ENCODE results near the genes CEP162 and C6orf163.

GRCh38 chr6:83943559-83944201, 84.2 kb downstream of the CYB5R4 start:
- RAMPAGE, long total RNA, result no peak
- RRBS, result no CpG with 5 or more reads among the region's 5 CpGs
PRO-cap:
- standard, result no peak
- CoPRO, capped RNA only, 2 experiments, result no peak in any of the 2 experiments
- CoPRO, capped and uncapped RNA, 2 experiments, result no peak in any of the 2 experiments
- CoPRO, uncapped RNA only, 2 experiments, result no peak in any of the 2 experiments
CAGE:
- cytosol, long polyA plus RNA, result no peak
- long polyA plus RNA, result no peak
- nucleolus, long total RNA, result no peak
- nucleus, long polyA plus RNA, result no peak

GRCh38 chr6:84019171-84019708, 14.3 kb upstream of the MRAP2 start:
- RAMPAGE, long total RNA, result no peak
- RRBS, result no CpG with 5 or more reads among the region's 26 CpGs
PRO-cap:
- standard, result no peak
- CoPRO, capped RNA only, 2 experiments, result no peak in any of the 2 experiments
- CoPRO, capped and uncapped RNA, 2 experiments, result no peak in any of the 2 experiments
- CoPRO, uncapped RNA only, 2 experiments, result no peak in any of the 2 experiments
CAGE:
- cytosol, long polyA plus RNA, result no peak
- long polyA plus RNA, result no peak
- nucleolus, long total RNA, result no peak
- nucleus, long polyA plus RNA, result no peak

DNA sequence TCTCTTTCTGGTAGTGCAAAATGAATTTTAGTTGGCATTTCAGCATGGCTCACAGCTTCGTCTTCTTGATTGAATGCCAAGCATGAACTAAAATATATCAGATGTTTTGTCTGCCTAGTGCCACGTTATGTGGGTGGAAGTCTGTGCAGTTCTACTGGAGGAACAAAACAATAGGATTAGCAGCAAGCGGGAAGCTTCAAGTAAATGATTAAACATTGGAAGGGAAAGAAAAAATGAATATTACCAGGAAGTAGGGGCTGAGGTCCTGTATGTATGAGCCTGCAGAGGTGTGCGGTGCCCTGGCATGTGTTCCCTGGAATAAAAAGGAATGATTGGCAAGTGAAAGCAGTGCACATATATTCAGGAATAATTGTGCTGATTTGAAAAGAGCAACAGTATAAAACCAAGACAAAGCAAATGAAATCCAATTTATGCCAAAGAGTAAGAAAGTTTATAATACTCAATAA, 6.7 kb upstream of the MRAP2 start:
- RAMPAGE, long total RNA, result no peak
- RRBS, result no CpG with 5 or more reads among the region's 4 CpGs
PRO-cap:
- standard, result no peak
- CoPRO, capped RNA only, 2 experiments, result no peak in any of the 2 experiments
- CoPRO, capped and uncapped RNA, 2 experiments, result no peak in any of the 2 experiments
- CoPRO, uncapped RNA only, 2 experiments, result no peak in any of the 2 experiments
CAGE:
- cytosol, long polyA plus RNA, result no peak
- long polyA plus RNA, result no peak
- nucleolus, long total RNA, result no peak
- nucleus, long polyA plus RNA, result no peak

DNA sequence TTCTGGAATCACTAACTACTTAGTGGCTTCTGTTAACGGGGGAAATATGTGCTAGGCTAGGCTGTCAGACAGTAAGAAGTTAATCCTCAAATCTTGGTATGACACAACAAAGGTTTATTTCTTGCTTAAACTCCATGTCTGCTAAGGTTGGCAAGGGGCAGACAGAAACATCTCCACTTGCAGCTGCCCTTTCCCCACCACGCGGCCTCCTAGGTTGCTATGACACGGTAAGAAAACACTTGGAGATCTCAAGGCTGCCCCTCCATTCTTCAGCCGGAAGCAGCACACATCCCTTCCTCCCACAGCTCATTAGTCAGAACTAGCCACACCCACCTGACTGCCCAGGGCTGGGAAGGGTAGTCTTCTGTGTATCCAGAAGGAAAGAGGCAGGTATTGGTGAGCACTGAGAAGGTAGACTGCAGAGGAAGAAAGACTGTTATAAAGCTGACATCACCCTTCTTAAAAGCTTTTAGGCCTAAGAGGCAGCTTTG, 41.4 kb downstream of the MRAP2 start:
- RAMPAGE, long total RNA, result no peak
- RRBS, result no CpG with 5 or more reads among the region's 5 CpGs
PRO-cap:
- standard, result bidirectional peak, plus-strand start at position 359 of the sequence, minus-strand start at position 211 of the sequence
- CoPRO, capped RNA only, 2 experiments, result no peak in any of the 2 experiments
- CoPRO, capped and uncapped RNA, 2 experiments, result no peak in any of the 2 experiments
- CoPRO, uncapped RNA only, 2 experiments, result no peak in any of the 2 experiments
CAGE:
- cytosol, long polyA plus RNA, result no peak
- long polyA plus RNA, result no peak
- nucleolus, long total RNA, result no peak
- nucleus, long polyA plus RNA, result no peak

DNA sequence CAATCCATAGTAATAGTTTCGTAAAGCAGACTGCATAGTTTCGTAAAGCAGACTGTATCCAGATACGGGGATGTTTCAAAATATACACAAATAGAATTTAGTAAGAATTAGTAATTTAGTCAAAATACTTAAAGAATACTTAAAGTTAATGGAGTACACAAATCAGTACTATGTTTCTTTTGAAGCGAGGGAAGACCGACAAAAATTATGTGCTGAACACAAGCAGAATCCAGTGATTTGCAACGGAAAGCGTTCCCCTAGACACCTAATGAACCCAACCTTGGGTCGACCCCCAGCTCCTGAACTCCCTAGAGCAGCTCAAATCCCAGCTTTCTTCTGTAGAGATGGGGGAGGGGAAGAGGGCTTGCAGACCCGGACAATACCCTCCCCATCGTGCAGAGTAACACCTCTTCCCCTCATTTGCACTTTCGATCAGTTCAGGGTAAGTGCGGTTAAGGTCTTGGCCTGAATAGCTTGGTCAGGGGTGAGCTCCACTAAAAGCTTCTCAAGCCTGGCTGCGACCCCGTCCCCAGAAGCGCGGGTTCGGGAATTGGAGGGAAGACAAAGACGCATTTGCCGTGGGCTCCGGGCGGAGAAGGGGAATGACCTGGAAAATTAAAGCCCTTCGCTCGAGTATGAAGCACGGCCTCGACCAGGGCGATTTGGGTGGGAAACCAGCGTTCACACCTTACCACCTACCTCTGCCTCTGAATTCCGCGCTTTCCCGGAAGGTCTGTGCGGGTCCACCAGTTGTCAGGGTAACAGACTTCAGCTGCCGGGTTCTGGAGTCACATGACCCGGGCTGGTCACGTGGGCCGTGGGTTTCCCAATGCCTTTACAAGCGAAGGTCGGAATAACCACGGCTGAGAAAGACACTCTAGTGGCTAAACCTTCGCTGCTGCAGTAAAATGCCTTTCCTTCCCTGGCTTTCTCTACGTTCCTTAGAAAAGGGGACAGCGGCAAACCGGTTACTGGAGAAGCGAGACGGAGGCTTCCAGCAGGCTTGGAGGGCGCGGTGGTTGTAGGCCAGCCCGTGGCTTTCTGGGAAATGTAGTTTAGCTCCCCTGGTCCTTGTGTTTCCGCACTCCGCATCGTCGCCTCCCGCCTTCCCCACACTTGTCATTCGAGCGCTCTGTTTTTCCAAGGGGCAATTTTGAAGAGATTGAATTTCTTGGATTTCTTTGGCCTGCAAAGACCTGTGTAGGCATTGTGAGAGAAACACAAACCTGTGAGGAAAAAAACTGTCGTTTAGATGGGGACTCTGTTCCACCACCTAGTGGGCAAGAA, at the start of gene CEP162:
CEP162 (minus strand) TSS at position 763 of the 1,287 bp plus-strand sequence.
- RAMPAGE, long total RNA, result start-site peak on the minus strand centred at position 752 of the sequence, 53 bp wide, 58 and 19 reads in 2 replicates
- RRBS, result 0% methylated on average over 1 of the region's 55 CpGs
PRO-cap:
- standard, result bidirectional peak, plus-strand start at position 809 of the sequence, minus-strand start at position 735 of the sequence
- CoPRO, capped RNA only, 2 experiments, result peak in 2 of 2 experiments; most common plus-strand start position 1,084 of the sequence (in 2); most common minus-strand start position 737 of the sequence (in 2)
- CoPRO, capped and uncapped RNA, 2 experiments, result peak in 2 of 2 experiments; most common plus-strand start position 787 of the sequence (in 1); most common minus-strand start position 735 of the sequence (in 2)
- CoPRO, uncapped RNA only, 2 experiments, result no peak in any of the 2 experiments
CAGE:
- cytosol, long polyA plus RNA, result start-site peak on the minus strand centred at position 769 of the sequence, 71 bp wide, 324 and 222 reads in 2 replicates
- long polyA plus RNA, result no peak
- nucleolus, long total RNA, result no peak
- nucleus, long polyA plus RNA, result no peak

DNA sequence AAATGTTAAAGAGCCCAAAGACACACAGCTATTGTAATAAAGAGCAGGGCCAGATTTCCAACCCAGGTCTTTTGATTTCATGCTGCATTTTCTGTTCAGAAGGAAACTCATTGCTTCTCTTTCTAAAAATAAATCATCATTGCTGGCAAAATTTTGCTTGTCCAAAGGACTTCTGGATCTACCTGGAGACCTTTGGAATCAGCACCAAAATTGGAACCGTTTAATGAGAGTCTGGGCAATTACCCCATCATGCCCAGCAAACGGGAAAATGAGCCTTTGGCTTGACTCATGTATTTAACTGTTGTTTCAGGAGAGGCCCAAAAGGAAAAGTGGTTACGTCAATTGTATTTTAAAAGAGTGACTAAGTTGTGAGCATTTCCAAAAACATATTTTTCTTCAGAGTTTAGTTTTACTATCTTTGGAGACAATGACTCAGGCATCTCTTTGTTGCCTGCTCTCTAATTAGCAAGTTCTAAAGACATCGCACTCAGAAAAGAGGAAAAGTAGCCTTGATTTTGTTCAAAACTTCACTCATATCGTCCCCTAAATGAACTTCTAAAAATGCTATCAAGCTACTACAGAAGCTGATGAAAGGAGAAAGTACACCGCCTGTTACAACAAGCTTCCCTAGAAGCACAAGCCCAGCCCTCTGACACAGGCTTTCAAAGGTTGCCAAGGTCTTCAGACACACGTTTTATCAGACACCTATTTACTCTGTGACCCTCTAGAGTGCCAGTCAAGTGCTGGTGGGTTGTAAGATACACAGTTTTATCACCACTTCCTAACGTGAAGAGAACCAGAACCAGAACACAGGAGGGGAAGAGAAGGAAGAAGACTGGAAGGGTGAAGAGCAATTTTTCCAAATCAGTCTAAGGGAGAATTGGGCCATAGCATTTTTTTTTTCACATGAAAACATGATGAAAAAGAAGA, 146.2 kb downstream of the TBX18 start:
- RAMPAGE, long total RNA, result no peak
- RRBS, result no CpG with 5 or more reads among the region's 8 CpGs
PRO-cap:
- standard, result no peak
- CoPRO, capped RNA only, 2 experiments, result no peak in any of the 2 experiments
- CoPRO, capped and uncapped RNA, 2 experiments, result no peak in any of the 2 experiments
- CoPRO, uncapped RNA only, 2 experiments, result no peak in any of the 2 experiments
CAGE:
- cytosol, long polyA plus RNA, result no peak
- long polyA plus RNA, result no peak
- nucleolus, long total RNA, result no peak
- nucleus, long polyA plus RNA, result no peak

DNA sequence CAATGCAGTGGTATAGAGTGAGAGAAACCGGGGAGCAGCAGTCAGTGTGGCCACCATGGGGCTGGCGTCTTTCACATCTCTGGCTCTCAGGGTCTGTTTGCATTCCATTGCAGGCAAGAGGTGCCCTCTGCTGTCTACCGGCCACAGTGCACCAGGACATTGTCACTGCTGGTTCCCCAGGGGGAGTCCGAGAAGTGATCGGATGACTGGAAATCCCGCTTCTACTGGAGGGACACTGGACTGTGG, 323.0 kb upstream of the NT5E start:
- RAMPAGE, long total RNA, result no peak
- RRBS, result no CpG with 5 or more reads among the region's 6 CpGs
PRO-cap:
- standard, result no peak
- CoPRO, capped RNA only, 2 experiments, result no peak in any of the 2 experiments
- CoPRO, capped and uncapped RNA, 2 experiments, result no peak in any of the 2 experiments
- CoPRO, uncapped RNA only, 2 experiments, result no peak in any of the 2 experiments
CAGE:
- cytosol, long polyA plus RNA, result no peak
- long polyA plus RNA, result no peak
- nucleolus, long total RNA, result no peak
- nucleus, long polyA plus RNA, result no peak

DNA sequence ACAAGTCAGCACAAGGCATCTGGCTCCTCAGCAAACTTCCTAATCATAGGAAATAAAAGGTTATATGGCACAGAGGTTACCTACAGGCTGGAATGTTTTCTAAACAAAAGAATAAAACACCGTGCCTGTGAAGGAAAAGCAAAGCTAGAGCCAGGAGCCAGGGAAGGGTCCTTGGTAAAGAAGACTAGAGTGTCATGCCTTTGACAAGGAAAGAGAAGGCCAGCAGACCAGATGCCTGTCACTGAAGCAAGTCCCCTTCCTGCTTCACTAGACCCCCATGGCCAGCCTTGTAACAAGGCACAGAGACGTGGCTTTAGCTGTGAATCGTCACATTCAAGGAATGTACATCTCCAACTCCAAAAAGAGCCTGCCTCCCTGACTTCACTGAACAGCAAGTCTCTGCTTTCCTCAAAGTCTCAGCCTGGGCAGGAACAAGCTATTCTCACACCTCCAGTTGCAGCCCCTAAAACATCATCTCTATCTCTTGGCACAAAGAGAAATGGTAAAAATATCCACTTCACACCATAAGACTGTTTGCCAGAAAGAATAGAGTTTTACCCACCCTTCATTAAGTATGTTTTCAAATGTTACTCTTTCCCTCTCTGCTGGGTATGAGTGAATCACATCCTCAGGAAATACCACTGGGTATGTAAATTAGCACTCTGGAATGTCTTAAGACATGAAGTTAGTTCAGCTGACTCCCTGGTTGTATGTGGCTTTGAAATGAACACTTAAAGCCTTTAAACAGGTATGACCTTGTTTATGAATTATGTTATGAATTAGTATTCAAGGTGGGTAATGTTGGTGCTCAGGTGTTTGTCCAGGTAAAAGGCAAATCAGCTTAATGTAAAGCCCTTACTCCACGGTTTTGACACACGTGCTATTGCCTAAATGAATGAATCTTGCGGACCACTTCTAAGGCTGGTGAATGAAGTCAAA, 46.4 kb upstream of the NT5E start:
- RAMPAGE, long total RNA, result no peak
- RRBS, result no CpG with 5 or more reads among the region's 6 CpGs
PRO-cap:
- standard, result no peak
- CoPRO, capped RNA only, 2 experiments, result no peak in any of the 2 experiments
- CoPRO, capped and uncapped RNA, 2 experiments, result no peak in any of the 2 experiments
- CoPRO, uncapped RNA only, 2 experiments, result no peak in any of the 2 experiments
CAGE:
- cytosol, long polyA plus RNA, result no peak
- long polyA plus RNA, result no peak
- nucleolus, long total RNA, result no peak
- nucleus, long polyA plus RNA, result no peak

- RAMPAGE, long total RNA, result no peak
- RRBS, result no CpG with 5 or more reads among the region's 6 CpGs
PRO-cap:
- standard, result no peak
- CoPRO, capped RNA only, 2 experiments, result no peak in any of the 2 experiments
- CoPRO, capped and uncapped RNA, 2 experiments, result no peak in any of the 2 experiments
- CoPRO, uncapped RNA only, 2 experiments, result no peak in any of the 2 experiments
CAGE:
- cytosol, long polyA plus RNA, result no peak
- long polyA plus RNA, result no peak
- nucleolus, long total RNA, result no peak
- nucleus, long polyA plus RNA, result no peak
These were observed 287 bp upstream of the NT5E start for GRCh38 chr6:85449776-85449816.

GRCh38 chr6:85451625-85451839, 1.6 kb downstream of the NT5E start:
- RAMPAGE, long total RNA, result no peak
- RRBS, result no CpG with 5 or more reads among the region's 1 CpG
PRO-cap:
- standard, result no peak
- CoPRO, capped RNA only, 2 experiments, result no peak in any of the 2 experiments
- CoPRO, capped and uncapped RNA, 2 experiments, result no peak in any of the 2 experiments
- CoPRO, uncapped RNA only, 2 experiments, result no peak in any of the 2 experiments
CAGE:
- cytosol, long polyA plus RNA, result no peak
- long polyA plus RNA, result no peak
- nucleolus, long total RNA, result no peak
- nucleus, long polyA plus RNA, result no peak

DNA sequence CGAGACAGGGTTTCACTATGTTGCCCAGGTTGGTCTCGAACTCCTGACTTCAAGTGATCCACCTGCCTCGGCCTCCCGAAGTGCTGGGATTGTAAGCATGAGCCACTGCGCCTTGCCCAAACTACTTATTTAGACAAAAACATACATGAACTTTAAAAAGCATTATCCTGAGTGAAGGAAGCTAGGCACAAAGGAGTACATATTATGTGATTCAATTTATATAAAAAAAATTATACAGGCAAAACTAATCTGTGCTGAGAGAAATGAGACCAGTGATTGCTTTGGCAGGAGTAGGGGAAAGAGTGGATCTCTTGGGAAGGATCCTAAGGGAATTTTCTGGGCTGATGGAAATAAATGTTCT, 47.8 kb downstream of the SNX14 start:
- RAMPAGE, long total RNA, result no peak
- RRBS, result no CpG with 5 or more reads among the region's 5 CpGs
PRO-cap:
- standard, result no peak
- CoPRO, capped RNA only, 2 experiments, result no peak in any of the 2 experiments
- CoPRO, capped and uncapped RNA, 2 experiments, result no peak in any of the 2 experiments
- CoPRO, uncapped RNA only, 2 experiments, result no peak in any of the 2 experiments
CAGE:
- cytosol, long polyA plus RNA, result no peak
- long polyA plus RNA, result no peak
- nucleolus, long total RNA, result no peak
- nucleus, long polyA plus RNA, result no peak

DNA sequence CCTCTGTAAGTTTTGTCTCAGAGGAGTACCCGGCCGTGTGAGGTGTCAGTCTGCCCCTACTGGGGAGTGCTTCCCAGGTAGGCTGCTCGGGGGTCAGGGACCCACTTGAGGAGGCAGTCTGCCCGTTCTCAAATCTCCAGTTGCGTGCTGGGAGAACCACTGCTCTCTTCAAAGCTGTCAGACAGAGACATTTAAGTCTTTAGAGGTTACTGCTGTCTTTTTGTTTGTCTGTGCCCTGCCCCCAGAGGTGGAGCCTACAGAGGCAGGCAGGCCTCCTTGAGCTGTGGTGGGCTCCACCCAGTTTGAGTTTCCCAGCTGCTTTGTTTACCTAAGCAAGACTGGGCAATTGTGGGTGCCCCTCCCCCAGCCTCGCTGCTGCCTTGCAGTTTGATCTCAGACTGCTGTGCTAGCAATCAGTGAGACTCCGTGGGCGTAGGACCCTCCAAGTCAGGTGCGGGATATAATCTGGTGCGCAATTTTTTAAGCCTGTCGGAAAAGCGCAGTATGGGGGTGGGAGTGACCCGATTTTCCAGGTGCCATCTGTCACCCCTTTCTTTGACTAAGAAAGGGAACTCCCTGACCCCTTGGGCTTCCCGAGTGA, 414.6 kb upstream of the SYNCRIP start:
- RAMPAGE, long total RNA, result no peak
- RRBS, result no CpG with 5 or more reads among the region's 14 CpGs
PRO-cap:
- standard, result no peak
- CoPRO, capped RNA only, 2 experiments, result no peak in any of the 2 experiments
- CoPRO, capped and uncapped RNA, 2 experiments, result no peak in any of the 2 experiments
- CoPRO, uncapped RNA only, 2 experiments, result no peak in any of the 2 experiments
CAGE:
- cytosol, long polyA plus RNA, result no peak
- long polyA plus RNA, result no peak
- nucleolus, long total RNA, result no peak
- nucleus, long polyA plus RNA, result no peak

GRCh38 chr6:87344569-87345051, at the start of gene C6orf163:
C6orf163 (plus strand) TSS chr6:87344813.
- RAMPAGE, long total RNA, result no peak
- RRBS, result no CpG with 5 or more reads among the region's 2 CpGs
PRO-cap:
- standard, result no peak
- CoPRO, capped RNA only, 2 experiments, result no peak in any of the 2 experiments
- CoPRO, capped and uncapped RNA, 2 experiments, result no peak in any of the 2 experiments
- CoPRO, uncapped RNA only, 2 experiments, result no peak in any of the 2 experiments
CAGE:
- cytosol, long polyA plus RNA, result no peak
- long polyA plus RNA, result no peak
- nucleolus, long total RNA, result no peak
- nucleus, long polyA plus RNA, result no peak

GRCh38 chr6:87756659-87757252, 54.7 kb upstream of the AKIRIN2 start:
- RAMPAGE, long total RNA, result no peak
- RRBS, result no CpG with 5 or more reads among the region's 3 CpGs
PRO-cap:
- standard, result no peak
- CoPRO, capped RNA only, 2 experiments, result no peak in any of the 2 experiments
- CoPRO, capped and uncapped RNA, 2 experiments, result no peak in any of the 2 experiments
- CoPRO, uncapped RNA only, 2 experiments, result no peak in any of the 2 experiments
CAGE:
- cytosol, long polyA plus RNA, result no peak
- long polyA plus RNA, result no peak
- nucleolus, long total RNA, result no peak
- nucleus, long polyA plus RNA, result no peak

DNA sequence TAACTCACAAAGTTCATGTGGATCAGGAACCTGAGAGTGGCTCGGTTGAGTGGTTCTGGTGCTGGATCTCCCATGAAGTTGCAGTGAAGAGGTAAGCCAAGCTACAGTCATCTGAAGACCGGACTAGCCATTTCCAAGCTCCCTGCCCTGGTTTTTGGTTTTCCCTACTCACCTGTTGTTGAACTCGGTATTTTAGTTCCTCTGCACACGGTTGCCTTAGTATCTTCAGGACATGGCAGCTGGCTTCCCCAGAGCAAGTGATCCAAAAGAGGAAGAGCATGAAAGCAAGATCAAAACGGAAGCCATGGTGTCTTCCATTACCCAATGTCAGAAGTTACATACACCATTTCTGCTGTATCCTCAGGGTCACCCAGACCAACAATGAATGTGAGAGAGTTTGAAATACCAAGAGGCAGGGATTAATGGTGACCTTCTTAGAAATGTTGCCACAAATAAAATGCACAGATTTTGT, 276.6 kb upstream of the CNR1 start:
- RAMPAGE, long total RNA, result no peak
- RRBS, result no CpG with 5 or more reads among the region's 5 CpGs
PRO-cap:
- standard, result no peak
- CoPRO, capped RNA only, 2 experiments, result no peak in any of the 2 experiments
- CoPRO, capped and uncapped RNA, 2 experiments, result no peak in any of the 2 experiments
- CoPRO, uncapped RNA only, 2 experiments, result no peak in any of the 2 experiments
CAGE:
- cytosol, long polyA plus RNA, result no peak
- long polyA plus RNA, result no peak
- nucleolus, long total RNA, result no peak
- nucleus, long polyA plus RNA, result no peak

GRCh38 chr6:88614214-88614949, 349.0 kb downstream of the RNGTT start:
- RAMPAGE, long total RNA, result no peak
- RRBS, result no CpG with 5 or more reads among the region's 3 CpGs
PRO-cap:
- standard, result no peak
- CoPRO, capped RNA only, 2 experiments, result no peak in any of the 2 experiments
- CoPRO, capped and uncapped RNA, 2 experiments, result no peak in any of the 2 experiments
- CoPRO, uncapped RNA only, 2 experiments, result no peak in any of the 2 experiments
CAGE:
- cytosol, long polyA plus RNA, result no peak
- long polyA plus RNA, result no peak
- nucleolus, long total RNA, result no peak
- nucleus, long polyA plus RNA, result no peak

DNA sequence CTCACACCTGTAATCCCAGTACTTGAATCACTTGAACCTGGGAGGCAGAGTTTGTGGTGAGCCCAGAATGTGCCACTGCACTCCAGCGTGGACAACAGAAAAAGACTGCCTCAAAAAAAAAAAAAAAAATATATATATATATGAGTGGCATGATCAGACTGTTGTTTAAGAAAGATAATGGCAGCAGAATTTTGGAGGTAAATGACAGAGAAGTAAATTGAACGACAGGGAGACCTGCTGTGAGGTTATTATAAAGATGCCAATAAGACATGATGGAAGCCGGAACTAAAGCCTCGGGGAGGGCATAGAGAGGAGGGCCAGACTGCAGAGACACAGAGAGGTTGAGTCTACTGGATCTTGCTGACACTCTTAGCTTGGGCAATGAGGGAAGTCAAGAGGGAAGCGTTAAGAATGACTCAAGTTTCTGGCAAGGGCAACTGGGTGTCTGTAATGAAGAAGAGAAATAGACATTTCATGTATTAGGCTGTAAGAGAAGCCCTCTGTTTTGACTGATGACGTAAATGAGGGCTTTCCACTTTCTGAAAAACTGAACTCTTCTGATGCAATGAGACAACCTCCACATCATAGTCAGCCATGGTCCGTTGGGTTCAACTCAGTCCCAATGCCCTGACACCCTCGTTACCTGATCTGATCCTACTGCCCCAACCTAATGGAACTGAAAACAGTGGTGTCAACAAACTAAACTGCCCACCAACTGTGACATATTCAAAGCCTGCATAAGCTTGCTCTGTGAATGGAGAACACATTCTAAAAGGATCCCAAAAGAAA, 46.0 kb upstream of the PNRC1 start:
- RAMPAGE, long total RNA, result no peak
- RRBS, result no CpG with 5 or more reads among the region's 8 CpGs
PRO-cap:
- standard, result no peak
- CoPRO, capped RNA only, 2 experiments, result no peak in any of the 2 experiments
- CoPRO, capped and uncapped RNA, 2 experiments, result no peak in any of the 2 experiments
- CoPRO, uncapped RNA only, 2 experiments, result no peak in any of the 2 experiments
CAGE:
- cytosol, long polyA plus RNA, result no peak
- long polyA plus RNA, result no peak
- nucleolus, long total RNA, result no peak
- nucleus, long polyA plus RNA, result no peak

GRCh38 chr6:89035166-89036407, 45.0 kb upstream of the PNRC1 start:
- RAMPAGE, long total RNA, result no peak
- RRBS, result 18% methylated on average over 3 of the region's 16 CpGs
PRO-cap:
- standard, result unidirectional peak, plus-strand start at chr6:89035760; bidirectional peak, plus-strand start at chr6:89036068, minus-strand start at chr6:89035832
- CoPRO, capped RNA only, 2 experiments, result no peak in any of the 2 experiments
- CoPRO, capped and uncapped RNA, 2 experiments, result no peak in any of the 2 experiments
- CoPRO, uncapped RNA only, 2 experiments, result no peak in any of the 2 experiments
CAGE:
- cytosol, long polyA plus RNA, result no peak
- long polyA plus RNA, result no peak
- nucleolus, long total RNA, result no peak
- nucleus, long polyA plus RNA, result no peak